A375 (cell line): ENCODE measurements around the genes MOB2, KRTAP5-1, KRTAP5-5 and KRTAP5-6.

DNA sequence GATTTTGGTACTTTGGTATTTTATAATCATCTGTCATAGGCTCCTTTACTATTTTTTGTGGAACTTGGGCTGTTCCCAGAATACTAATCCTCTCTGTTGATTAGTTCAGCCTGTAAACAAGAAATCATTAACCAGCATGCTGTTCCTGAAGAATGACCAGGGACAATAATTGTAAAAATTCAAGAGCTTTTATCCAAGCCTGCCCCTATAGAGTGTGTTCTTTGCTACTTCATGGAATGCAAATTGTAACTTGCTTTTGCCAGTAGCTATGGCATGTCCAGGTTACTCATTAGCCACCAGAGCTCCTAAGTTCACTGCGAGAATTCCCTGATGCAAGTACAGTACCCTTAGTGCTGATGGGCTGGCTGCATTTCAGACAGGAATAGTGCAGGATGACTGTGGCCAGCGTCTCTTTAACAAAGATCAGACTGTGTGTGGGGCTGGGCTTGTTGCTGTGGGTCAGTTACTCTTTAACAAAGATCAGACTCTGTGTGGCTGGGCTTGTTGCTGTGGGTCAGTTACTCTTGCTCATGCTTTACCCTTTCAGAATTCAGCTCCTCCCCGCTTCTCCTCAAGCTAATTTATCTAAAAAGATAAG lies 26.7 kb downstream of the AP2A2 start:
- RAMPAGE, long total RNA, result no peak

DNA sequence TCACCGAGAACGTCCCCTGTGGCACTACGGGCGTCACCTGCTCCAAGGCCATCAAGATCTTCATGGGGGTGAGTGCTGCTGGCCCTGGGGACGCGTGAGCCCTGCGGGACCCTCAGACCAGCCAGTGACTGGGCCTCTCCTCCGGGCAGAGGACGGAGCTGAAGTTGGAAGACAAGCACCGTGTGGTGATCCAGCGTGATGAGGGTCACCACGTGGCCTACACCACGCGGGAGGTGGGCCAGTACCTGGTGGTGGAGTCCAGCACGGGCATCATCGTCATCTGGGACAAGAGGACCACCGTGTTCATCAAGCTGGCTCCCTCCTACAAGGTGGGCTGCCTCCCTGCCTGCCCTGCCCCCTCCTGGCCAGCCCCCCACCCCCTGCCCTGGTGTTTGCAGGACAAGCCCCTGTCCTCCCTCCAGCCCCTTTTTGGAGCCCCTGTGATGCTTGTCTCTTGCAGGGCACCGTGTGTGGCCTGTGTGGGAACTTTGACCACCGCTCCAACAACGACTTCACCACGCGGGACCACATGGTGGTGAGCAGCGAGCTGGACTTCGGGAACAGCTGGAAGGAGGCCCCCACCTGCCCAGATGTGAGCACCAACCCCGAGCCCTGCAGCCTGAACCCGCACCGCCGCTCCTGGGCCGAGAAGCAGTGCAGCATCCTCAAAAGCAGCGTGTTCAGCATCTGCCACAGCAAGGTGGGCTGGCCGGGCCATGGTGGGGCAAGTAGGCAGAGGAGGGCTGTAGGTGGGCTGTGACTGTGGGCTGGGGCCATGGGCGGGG lies 51.5 kb upstream of the MUC6 start:
- RAMPAGE, long total RNA, result no peak

GRCh38 chr11:1148671-1149098 lies 9.1 kb upstream of the MUC5AC start:
- RAMPAGE, long total RNA, result no peak

DNA sequence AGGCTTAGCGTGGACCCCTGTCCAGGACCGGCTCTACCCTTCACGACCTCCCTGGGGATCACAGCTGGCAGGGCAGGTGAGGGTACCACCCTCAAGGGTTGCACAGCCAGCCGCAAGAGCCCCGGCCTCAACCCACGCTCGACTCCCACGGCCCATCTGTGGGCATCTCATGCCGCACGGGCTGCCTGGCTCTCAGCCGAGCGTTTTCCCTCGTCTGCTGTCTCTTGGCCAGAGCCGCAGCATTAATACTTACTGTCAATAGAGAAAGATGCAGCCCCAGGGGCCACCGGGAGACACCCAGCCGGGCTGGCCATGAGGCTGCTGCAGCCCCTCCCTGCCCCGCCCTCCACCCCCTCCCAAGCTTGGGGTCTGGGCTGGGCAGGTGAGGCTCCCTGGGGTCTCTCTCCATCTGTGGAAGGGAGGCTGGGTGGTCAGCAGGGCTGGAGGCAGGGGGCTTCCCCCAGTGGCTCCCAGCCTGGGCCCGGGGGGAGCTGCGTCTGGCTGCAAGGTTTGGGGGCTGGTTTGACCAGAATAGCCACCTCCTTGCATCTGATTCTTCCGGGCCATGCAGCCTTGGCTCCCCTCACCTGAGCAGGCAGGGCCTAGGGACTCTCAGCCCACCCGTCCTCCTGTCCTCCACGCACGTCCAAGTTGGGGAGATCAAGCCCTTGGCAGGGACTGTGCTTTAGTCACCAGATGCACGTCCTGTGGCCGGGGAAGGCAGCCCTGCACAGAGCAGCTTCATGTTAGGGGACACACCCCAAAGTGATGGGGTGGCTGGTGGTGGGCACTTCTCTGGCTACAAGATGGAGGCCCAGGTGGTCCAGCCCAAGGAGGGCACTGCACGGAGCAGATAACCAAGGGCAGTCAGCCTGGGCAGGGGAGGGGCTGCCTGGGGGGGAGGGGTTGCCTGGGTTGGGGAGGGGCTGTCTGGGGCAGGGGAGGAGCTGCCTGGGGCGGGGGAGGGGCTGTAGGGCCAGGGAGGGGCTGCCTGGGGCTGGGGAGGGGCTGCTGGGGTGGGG lies 1.0 kb downstream of the MUC5B start:
- RAMPAGE, long total RNA, result no peak

GRCh38 chr11:1229562-1230013 lies 6.7 kb downstream of the MUC5B start:
- RAMPAGE, long total RNA, result no peak

DNA sequence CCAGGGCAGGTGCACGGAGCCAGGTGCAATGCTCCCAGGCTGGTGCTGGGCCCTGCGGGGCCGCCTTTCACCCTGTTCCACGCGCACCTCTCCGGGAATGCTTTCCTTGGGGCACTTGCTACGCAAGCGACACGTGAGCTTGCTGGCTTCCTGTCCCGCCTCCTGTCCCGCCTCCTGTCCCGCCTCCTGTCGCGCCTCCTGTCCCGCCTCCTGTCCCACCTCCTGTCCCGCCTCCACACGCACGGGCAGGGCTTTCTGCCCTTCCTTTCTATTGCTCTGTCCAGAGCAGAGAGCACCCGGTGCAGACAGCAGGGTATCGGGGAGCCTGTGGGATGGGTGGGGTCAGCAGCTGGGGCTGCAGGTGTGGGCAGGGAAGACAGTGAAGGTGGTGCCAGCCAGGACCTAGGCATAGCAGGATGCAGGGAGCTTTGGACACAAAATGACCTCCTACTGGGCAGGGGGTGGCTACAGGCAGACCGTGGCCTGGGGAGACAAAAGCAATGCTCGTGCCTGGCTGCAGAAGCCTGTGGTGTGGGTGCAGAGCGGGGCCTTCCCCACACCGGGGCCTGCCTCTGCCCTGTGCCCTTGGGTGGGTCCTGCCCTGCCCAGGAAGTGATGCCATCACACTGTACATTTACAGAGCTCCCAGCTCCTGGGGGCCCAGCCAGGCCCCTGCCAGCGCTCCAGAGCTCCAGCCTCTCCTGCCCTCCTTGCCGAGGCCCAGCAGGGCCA lies 39.9 kb downstream of the MUC5B start:
- RAMPAGE, long total RNA, result no peak

- RAMPAGE, long total RNA, result no peak
These were observed 786 bp downstream of the BRSK2 start for GRCh38 chr11:1390371-1391069.

DNA sequence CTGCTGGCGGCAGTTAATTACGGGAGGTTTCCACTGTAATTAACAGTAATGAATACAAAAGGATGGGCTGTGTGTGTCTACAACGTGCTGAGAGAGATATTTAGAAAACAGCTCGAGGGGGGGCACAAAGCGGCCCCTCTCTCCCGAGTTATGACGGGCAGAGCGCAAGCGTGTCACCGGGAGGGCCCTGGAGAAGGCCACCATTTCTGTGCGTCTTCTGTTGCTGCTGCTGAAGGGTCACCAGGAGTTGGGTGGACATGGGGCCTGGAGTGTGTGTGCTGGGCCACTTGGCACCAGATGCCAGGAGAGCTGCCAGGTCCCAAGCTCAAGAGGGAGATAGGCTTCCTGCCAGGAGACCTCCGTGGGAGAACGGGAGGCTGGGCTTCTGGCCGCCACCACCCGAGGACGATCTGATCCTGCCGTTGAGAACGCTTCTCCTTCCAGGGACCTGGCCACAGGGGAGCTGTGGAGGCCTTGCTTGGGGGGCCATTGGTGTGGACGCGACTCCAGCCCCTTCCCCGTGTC lies 2.2 kb downstream of the BRSK2 start:
- RAMPAGE, long total RNA, result no peak

DNA sequence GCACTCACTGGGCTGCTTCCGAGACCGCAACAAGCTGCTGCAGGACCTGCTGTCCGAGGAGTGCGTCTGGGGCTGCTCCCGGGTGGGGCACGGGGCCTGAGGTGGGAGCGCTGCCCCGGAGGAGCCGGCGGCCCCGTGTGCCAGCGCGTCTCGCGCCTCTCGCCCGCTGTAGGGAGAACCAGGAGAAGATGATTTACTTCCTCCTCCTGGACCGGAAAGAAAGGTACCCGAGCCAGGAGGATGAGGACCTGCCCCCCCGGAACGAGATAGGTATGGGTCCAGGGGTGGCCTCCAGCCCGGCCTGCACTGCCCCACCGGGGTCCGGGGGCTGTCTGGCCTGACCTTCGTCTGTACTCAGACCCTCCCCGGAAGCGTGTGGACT lies 41.2 kb downstream of the MOB2 start:
- RAMPAGE, long total RNA, result no peak

- RAMPAGE, long total RNA, result no peak
These were observed 1.8 kb downstream of the MOB2 start for GRCh38 chr11:1484539-1485359.

DNA sequence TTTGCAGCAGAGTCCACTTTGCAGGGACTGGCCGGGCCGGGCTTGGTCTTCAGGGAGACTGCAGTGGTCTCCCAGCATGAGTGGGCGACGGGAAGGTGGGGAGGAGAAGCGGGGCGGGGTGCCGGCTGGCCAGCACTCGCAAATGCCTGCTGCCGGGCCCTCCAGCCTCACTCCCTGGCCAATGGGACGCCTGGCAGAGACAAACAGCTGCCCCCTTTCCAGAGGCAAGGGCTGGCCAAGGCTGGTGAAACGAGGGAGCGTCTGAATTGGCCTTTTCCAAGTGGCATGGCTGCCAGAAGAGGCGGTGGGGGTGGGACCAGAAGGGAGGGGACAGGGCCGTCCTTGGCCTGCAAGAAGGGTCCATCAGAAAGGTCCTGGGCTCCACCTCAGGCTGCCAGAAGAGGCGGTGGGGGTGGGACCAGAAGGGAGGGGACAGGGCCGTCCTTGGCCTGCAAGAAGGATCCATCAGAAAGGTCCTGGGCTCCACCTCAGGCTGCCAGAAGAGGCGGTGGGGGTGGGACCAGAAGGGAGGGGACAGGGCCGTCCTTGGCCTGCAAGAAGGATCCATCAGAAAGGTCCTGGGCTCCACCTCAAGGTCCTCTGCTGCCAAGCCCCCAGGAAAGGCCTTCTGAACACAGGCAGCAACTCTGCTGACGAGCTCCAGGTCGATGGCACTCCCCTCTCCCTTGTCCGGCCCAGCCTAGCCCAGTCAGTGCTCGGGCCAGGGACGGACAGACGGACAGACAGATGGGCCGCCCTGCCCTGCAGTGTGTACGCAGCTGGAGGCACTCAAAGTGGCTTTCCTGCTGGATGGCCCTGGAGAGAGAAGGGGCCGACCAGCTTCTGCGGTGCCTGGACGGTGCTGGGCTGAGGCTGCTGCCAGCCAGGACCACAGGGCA lies at the start of gene MOB2:
Gene MOB2, minus strand, starts transcription at position 301 of the 899 bp plus-strand sequence.
- RAMPAGE, long total RNA, result no peak

GRCh38 chr11:1517732-1518085 lies 31.1 kb upstream of the MOB2 start:
- RAMPAGE, long total RNA, result no peak

DNA sequence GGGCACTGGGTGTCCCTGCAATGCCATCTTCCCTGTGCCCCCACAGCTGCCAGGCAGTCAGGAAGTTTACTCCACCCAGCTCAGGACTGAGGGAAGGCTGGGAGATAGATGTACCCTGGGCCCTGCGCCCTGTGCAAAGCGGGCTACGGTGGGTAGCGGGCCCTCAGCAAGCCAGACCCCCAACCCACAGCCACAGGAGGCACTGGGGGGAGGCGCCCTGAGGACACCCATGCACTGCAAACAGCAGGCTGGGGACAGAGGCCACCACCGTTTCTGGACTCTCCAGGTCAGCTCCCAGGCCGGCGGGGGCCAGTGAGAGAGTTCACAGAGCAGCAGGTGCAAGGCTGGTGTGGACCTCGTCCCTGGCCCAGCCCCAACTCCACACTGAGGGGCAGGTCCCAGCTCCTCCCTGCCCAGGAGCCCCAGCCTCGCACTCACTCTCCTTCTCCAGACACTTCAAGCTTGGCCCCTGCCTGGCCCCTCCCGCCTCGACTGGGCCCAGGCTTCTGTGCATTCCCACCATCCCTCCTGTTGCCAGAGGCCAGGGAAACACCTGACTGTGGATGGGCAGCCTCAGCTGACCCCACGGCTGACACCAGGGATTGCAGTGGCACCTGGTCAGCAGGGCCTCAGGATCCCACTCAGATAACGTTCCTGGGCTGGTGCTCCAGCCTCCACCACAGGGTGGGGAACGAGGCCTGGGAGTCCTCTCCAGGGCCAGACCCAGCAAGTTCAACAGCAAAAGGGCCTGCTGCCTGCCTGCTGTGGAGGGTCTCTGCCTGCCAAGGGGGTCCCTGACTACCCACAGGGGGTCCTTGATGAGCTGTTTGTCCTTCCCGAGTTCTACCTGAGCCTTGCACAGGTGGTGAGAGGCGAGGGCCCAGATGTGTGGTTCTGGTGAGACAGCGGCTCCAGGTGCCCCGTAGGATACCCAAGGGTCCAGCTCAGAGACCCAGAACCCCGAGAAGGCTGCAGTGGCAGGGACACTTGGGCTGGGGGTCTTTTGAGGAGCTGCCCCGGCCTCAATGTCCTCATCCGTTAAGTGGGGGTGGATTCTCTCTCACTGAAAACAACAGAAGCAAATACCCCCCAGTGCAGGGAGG lies 4.6 kb downstream of the DUSP8 start:
- RAMPAGE, long total RNA, result no peak

GRCh38 chr11:1585262-1585532 lies at the start of gene KRTAP5-1:
KRTAP5-1 (minus strand) TSS chr11:1585283.
- RAMPAGE, long total RNA, result no peak

DNA sequence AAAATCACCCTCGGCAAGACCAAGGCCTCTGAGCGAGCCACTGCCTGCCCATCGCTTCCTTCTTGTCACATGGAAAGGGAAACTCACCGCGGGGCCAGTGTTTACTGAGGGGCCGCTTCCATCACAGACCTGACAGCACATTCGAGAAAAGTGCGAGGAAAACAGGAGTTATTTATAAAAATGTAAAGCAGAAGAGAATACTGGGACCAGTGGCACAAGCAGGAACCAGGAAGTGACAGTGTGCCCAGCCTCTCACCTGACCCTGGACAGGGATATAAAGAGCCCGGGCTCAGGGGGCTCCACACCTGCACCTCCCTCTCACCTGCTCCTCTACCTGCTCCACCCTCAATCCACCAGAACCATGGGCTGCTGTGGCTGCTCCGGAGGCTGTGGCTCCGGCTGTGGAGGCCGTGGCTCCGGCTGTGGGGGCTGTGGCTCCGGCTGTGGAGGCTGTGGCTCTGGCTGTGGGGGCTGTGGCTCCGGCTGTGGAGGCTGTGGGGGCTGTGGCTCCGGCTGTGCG lies at the start of gene KRTAP5-5:
Gene KRTAP5-5, plus strand, starts transcription at position 296 of the 520 bp plus-strand sequence.
- RAMPAGE, long total RNA, result no peak

DNA sequence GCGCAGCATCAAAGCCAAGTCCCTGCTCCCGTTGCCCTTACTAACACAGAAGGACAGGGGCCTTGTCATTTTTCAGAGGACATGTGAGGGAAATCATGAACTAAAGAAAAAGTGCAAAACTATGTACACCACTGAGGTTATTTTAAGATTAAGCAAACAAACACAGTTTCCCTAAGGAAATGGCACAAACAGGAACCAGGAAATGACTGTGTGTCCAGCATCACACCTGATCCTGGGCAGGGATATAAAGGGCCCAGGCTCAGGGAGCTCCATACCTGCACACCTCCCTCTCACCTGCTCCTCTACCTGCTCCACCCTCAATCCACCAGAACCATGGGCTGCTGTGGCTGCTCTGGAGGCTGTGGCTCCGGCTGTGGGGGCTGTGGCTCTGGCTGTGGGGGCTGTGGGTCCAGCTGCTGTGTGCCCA lies at the start of gene KRTAP5-6:
Gene KRTAP5-6, plus strand, starts transcription at position 283 of the 427 bp plus-strand sequence.
- RAMPAGE, long total RNA, result no peak

DNA sequence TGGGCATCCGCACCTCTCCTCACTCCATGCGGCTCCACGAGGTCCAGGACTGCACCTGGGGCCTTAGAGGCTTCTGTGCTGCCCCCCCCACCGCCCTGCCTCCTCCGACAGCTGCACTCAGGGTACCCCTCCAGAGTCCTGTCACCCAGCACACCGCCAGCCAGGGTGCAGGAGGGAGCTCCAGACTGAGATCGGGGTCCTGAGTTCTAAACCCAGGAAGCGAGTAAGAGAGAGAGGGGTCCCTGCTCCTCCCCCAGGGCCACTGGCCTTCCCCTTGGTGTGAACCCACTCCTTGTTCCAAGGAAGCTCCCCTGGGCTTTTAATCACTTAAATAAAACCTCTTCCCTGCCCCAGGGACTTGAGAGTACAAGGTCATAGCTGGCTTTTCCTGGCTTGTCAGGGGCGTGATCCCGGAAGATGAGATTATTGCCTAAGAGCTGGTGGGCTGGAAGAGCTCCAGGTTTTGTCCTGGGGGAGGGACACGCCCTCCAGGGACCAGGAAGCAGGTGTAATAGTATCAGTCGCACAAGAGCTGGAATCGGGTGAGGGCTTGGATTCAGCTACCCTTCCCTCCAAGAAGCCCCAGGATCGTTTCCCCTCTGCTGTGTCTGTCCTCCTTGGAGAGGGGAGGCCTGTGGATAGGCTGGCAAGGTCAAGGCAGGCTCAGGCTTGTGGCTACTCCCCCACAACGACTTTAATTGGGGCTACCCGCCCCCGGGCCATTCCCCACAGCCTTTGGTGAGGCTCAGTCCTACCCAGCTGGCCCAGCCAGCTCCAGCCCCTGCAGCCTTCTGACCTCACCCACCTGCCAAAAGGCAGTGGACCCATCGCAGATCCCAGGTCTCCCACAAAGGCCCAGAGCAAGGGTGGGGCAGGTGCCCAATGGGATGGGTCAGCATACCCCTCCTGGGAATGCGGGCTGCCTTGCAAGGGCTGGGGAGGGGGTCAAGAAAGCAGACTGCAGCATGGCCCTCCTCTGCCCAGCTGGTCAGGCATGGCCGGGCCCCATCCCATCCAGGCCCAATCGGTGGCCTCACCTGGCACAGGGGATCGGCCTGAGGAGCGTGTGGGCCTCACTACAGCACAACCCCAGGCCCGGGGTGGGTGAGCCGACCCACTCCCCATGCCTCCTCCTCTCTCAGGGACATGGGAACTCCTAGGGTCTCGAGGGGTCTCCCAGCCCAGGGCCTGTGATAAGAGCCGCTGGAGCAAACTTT lies 1.2 kb downstream of the CTSD start:
- RAMPAGE, long total RNA, result no peak

DNA sequence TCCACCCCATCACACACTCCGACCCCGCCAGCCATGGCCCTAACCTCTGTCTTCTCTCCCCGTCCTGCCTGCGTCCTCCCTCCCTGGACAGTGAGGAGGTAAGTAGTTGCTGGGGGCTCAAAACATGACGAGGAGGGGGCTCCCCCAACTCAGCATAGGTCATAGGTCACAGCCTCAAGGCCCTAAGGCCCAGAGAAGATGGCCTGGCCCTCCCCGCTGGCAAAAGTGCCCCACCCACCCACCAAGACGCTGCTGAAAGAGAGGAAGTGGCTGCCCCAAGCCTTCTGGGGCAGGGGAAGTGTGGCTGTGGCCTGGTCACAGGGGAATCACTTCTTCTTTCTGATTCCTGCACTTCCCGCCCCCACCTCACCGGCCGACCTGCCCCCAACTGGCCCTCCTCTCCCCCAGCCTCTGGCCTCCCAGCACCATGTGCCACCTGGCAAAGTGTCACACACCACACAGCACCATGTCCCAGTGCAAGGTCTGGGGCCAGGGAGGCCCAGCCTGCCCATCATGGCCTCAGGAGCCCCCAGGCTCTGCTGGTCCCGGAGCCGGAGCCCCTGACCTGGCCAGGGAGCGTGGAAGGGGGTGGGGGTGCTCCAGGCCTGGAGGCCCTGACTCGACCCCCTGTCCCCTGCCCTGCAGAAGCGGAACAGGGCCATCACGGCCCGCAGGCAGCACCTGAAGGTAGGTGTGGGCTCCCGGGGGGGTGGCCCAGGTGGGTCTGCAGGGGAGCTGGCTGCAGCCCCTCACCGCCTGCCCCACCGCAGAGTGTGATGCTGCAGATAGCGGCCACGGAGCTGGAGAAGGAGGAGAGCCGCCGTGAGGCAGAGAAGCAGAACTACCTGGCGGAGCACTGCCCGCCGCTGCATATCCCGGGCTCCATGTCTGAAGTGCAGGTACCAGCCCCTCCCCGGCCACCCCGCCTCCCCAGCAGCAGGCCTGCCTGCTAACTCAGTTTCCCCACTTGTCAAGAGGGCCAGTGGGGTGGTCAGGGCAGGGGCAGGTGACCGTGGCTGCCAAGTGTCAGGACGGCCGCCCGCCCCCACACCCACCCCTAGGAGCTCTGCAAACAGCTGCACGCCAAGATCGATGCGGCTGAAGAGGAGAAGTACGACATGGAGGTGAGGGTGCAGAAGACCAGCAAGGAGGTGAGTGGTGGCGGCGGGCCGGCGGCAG lies 1.4 kb downstream of the TNNI2 start:
- RAMPAGE, long total RNA, result no peak

DNA sequence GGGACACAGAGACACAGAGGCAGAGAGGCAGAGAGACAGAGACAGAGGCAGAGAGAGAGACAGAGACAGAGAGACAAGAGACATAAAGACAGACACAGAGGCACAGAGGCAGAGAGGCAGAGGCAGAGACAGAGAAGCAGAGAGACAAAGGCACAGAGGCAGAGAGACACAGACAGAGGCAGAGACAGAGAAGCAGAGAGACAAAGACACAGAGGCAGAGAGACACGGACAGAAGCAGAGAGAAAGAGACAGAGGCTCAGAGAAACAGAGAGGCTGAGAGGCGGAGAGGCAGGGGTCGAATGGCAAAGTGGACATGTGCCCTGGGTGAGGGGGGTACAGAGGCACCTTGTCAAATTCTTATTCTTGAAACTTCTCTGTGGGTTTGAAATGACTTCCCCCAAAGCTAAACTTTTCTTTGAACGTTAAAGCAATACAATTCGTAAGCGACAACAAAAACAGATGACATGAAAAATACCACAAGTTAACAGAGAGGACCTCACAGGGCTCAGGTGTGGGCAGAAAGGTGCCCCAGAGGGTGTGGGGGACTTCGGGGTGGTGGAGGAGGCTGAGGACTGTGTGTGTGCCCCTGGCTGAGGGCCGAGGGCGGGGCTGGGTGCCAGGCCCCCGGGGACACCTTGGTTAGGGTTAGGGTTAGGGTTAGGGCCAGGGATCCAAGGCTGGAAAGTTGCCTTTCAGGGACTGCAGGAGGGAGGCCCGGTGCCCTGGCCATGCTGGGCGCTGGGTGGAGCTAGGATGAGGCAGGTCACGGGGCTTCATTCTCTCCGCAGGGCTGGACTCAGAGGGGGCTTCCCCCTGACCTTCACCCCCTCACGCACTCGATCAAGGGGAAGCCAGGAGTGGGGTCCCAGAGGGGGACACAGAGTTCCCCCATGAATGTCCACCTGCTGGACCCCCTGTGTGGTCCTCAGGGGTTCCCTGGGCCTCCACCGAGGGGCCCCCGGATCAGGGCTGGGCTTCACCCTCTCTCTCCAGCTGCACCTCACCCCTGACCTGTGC lies 6.7 kb downstream of the TNNI2 start:
- RAMPAGE, long total RNA, result no peak

DNA sequence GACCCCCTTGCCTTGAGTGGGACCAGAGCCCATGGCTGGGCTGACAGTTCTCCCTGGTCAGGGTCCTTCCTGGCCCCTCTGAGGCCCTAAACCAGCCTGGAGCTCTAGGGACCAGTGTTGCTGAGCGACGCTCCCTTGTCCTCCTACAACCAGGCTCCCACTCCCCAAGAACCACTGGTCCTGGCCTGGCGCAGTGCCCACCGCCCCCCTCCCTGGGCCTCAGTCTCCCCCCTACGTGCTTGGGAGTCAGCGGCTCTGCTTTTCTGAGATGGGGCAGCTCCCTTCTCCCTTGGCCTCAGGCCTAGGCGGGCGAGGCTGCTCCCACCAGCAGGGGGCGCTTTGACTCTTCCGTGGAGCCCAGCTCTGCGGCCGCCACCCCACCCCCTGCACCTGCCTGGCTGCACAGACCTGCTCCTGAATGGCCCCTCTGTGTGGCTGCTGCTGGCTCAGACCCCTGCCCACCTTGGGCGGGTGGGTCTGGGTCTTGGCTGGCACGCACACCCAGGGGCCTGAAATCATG lies 9.3 kb downstream of the PRR33 start:
- RAMPAGE, long total RNA, result no peak